Heart (tissue), 3 donors: ENCODE results near the gene RGS6.

GRCh38 chr14:70665520-70665993, 23.8 kb downstream of the TTC9 start:
- RAMPAGE, long total RNA, 2 experiments: no peak in any of the 2 experiments

GRCh38 chr14:70706984-70707863, 65.5 kb downstream of the TTC9 start:
- RAMPAGE, long total RNA, 2 experiments: no peak in any of the 2 experiments

- RAMPAGE, long total RNA, 2 experiments: no peak in any of the 2 experiments
These were observed 8.6 kb downstream of the MAP3K9 start for GRCh38 chr14:70800602-70801185.

- RAMPAGE, long total RNA, 2 experiments: no peak in any of the 2 experiments
These were observed 936 bp downstream of the MAP3K9 start for GRCh38 chr14:70808053-70809100.

GRCh38 chr14:70909792-70910188, 2.5 kb downstream of the PCNX1 start:
- RAMPAGE, long total RNA, 2 experiments: no peak in any of the 2 experiments

DNA sequence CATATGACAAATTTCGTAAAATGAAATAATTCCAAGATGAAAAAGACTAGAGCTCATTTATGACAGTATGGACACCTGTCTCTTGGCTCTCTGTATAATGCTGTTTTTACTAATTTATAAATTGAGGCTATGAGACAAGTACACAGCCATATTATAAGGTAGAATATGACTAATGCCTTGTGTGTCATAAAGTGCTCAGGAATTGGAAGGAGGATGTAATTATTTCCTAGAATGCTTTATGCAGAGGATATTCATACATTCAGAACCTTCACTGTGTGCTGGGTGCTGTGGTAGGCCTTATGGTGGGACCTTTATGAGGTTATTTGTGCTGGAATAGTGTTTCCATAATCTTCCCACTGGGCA, 13.3 kb downstream of the PCNX1 start:
- RAMPAGE, long total RNA, 2 experiments: no peak in any of the 2 experiments

- RAMPAGE, long total RNA, 2 experiments: no peak in any of the 2 experiments
These were observed 92.0 kb downstream of the PCNX1 start for GRCh38 chr14:70999133-70999782.

GRCh38 chr14:71001656-71002214, 94.5 kb downstream of the PCNX1 start:
- RAMPAGE, long total RNA, 2 experiments: no peak in any of the 2 experiments

- RAMPAGE, long total RNA, 2 experiments: no peak in any of the 2 experiments
These were observed 33.1 kb downstream of the SIPA1L1 start for GRCh38 chr14:71353155-71353947.

- RAMPAGE, long total RNA, 2 experiments: no peak in any of the 2 experiments
These were observed 83.9 kb upstream of the RGS6 start for GRCh38 chr14:71848233-71848773.

DNA sequence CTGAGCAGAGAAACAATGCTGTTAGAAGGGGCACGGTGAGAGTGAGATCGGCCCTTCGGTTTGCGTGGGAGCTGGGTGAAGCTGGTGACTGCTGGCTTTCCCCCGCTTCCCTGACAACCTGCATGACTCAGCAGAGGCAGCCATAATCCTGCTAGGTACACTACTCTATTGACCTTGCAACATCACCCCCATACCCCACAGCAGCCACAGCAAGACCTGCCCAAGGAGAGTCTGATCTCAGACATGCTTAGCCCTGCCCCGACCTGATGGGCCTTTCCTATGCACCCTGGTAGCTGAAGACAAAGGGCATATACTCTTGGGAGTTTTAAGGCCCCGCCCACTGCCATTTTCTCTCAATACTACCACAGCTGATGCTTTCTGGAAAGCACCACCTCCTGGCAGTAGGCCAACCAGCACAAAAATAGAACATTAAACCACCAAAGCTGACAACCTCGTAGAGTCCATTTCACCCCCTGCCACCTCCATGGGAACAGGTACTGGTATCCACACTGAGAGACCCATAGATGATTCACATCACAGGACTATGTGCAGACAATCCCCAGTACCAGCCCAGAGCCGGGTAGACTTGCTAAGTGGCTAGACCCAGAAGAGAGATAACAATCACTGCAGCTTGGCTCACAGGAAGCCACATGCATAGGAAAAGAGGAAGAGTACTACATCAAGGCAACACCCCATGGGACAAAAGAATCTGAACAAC, 75.9 kb upstream of the RGS6 start:
- RAMPAGE, long total RNA, 2 experiments: no peak in any of the 2 experiments

GRCh38 chr14:71931872-71932864, at the start of gene RGS6:
Gene RGS6, plus strand, starts transcription at chr14:71932429.
- RAMPAGE, long total RNA, 2 experiments: no peak in any of the 2 experiments

DNA sequence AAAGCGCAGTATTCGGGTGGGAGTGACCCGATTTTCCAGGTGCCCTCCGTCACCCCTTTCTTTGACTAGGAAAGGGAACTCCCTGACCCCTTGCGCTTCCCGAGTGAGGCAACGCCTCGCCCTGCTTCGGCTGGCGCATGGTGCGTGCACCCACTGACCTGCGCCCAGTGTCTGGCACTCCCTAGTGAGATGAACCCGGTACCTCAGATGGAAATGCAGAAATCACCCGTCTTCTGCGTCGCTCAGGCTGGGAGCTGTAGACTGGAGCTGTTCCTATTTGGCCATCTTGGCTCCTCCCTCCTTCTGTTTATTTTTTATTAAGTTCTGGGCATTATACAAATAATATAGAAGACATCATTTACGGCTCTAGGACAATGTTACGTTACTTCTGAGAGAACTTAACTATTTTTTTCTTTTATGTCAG, 49.8 kb downstream of the RGS6 start:
- RAMPAGE, long total RNA, 2 experiments: no peak in any of the 2 experiments

- RAMPAGE, long total RNA, 2 experiments: no peak in any of the 2 experiments
These were observed 24.0 kb upstream of the PSEN1 start for GRCh38 chr14:73112356-73112720.

DNA sequence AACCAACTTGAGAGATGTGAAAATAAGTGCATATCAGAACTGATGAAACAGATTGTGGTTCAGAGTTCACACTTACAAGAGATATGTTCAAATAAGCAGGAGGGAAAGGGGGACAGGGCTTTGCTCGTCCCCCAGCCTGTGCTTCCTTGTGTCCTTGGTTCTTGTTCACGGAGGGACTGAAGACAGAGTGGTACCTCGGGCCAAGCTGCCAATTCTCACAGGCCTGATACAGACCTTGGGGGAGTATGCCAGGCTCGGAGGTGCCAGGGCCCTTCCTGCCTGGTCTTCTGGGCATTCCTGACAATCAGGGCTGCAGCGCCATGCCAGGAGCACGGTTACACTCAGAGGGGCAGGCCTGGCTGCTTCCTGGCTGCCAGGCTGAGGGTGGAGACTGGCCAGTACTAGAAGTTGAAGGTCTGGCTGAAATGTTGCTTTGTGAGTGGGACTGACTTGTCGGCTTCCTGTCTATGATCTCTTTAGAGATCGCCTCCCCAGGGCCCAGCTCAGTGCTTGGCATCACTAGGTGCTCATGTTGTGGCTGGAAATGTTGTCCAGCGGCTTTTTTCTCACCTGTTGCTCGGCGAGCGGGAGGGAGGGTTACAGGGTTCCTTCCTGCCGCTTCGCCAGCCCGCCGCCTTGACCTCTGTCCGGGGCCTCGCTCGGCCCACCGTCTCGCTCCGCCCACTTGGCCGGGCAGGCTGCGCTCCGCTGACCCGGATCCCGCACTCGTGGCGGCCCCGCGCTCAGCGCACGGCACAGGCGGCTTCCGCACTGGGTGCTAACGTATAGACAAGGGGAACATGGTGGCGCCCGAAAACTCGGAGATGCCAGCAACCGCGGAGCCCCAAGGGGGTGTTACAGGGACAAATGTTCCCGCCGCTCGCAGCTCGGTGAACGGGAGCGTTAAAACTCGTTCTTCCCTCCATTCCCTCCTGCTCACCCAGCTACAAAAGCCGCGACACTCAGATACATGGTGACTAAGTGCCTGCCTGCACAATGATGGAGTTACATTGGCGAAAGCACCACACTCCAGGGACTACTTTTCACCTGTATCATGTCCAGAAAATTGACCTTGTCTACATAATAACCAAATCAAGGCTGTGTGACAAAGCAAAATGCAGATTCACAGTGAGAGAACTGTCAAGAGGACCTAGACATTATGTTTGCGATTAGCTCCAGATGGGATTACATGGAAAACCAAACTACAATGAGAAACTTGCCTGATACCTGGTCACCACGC, 32.6 kb downstream of the PAPLN start:
- RAMPAGE, long total RNA, 2 experiments: no peak in any of the 2 experiments

GRCh38 chr14:73405423-73405725, 53.0 kb downstream of the NUMB start:
- RAMPAGE, long total RNA, 2 experiments: no peak in any of the 2 experiments

- RAMPAGE, long total RNA, 2 experiments: no peak in any of the 2 experiments
These were observed 34.0 kb downstream of the NUMB start for GRCh38 chr14:73424303-73424843.

- RAMPAGE, long total RNA, 2 experiments: no peak in any of the 2 experiments
These were observed 30.0 kb downstream of the NUMB start for GRCh38 chr14:73428257-73428839.

GRCh38 chr14:73458734-73459030, 336 bp upstream of the NUMB start:
- RAMPAGE, long total RNA, 2 experiments: no peak in any of the 2 experiments

DNA sequence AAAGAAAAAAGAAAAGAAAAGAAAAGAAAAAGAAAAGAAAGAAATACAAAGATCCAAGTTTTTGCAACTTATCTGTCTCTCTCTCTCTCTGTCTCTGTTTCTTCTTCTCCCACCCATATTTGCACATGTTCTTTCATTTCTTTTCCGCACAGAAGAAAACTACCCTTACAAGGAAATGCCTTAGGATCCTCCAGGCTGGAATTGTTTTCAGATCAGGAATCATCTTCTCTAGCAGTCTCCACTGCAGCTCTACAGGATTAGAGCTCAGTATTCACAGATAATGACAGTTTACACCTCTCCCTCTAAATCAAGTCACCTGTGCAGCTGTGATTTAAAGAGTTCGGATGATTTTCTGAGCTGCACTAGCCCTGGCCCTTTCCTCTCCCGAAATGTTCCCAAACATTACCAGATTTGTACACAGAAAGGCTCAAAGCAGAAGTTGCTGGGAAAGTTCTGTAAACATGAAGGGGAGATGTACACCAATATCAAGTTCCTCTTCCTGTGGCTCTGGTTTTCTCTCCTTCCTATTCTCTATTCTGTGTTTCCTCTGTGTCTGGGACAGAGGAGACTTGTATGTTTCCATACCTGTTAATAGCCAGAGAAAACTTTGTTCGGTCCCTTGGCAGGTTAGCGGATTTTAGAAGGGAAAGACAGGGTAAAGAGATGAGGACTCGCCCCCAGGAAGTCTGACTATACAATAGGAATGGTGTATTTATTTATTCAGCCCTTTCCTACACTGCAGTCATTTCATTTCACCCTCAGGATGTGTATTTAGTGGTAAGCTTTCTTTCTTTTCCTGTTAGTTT, 7.4 kb upstream of the NUMB start:
- RAMPAGE, long total RNA, 2 experiments: no peak in any of the 2 experiments